Cardiac fibroblast (primary cell): ENCODE data around the genes SPATA20, WFIKKN2 and NME1.

DNA sequence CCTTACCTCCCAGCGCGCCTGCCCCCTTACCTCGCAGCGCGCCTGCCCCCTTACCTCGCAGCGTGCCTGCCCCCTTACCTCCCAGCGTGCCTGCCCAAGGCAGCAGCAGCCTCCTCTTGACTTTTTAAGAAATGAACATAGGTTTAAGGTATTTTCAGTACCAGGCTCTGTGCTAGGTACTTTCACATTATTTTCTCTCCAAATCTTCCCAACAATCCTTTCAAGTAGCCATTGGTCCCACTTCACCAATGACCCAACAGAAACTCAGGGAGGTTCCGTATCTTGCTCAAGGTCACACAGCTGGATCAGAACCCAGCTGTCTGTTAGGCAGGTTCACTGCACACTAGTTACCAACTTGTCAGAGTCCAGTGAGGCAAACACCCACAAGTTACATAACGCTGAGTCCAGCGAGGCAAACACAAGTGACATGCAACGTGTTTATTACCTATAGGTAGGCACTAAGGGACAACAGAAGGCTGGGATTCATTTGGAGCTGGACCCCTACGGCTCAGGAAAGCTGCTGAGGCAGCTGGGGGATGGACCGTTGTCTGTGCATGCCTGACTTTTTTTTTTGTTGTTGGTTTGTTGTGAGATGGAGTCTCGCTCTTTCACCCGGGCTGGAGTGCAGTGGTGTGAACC is 2.2 kb upstream of the RSAD1 start:
- RRBS = no CpG with 5 or more reads among the region's 16 CpGs

- RRBS = 2% methylated on average over 13 of the region's 45 CpGs
These were observed at the start of gene SPATA20 for GRCh38 chr17:50546737-50547563. SPATA20 (plus strand) TSS chr17:50547174.

- RRBS = no CpG with 5 or more reads among the region's 12 CpGs
These were observed 20.5 kb downstream of the ANKRD40 start for GRCh38 chr17:50687127-50687689.

GRCh38 chr17:50731501-50732011 is 12.2 kb downstream of the LUC7L3 start:
- RRBS = no CpG with 5 or more reads among the region's 4 CpGs

- RRBS = 14% methylated on average over 5 of the region's 17 CpGs
These were observed at the start of gene WFIKKN2 for GRCh38 chr17:50835443-50835967. WFIKKN2 (plus strand) TSS chr17:50835586.

GRCh38 chr17:50864595-50865910 is 1.1 kb downstream of the TOB1 start:
- RRBS = under 1% methylated on average over 23 of the region's 65 CpGs

DNA sequence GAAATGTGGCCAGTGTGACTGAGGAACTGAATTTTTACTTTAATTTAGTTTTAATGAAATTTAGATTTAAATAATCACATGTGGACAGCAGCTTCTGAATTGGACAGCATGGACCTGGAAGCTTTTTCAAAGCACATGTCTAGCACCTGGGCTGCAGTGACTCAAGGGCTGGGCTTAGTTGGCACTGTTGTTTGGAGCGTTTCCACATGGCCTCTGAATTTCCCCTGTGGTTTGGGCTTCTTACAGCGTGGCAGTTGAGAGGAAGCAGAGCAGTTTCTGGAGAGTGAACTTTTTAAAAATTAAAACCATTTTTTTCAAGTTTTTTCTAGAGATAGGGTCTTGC is 6.6 kb upstream of the TOB1 start:
- RRBS = no CpG with 5 or more reads among the region's 2 CpGs

DNA sequence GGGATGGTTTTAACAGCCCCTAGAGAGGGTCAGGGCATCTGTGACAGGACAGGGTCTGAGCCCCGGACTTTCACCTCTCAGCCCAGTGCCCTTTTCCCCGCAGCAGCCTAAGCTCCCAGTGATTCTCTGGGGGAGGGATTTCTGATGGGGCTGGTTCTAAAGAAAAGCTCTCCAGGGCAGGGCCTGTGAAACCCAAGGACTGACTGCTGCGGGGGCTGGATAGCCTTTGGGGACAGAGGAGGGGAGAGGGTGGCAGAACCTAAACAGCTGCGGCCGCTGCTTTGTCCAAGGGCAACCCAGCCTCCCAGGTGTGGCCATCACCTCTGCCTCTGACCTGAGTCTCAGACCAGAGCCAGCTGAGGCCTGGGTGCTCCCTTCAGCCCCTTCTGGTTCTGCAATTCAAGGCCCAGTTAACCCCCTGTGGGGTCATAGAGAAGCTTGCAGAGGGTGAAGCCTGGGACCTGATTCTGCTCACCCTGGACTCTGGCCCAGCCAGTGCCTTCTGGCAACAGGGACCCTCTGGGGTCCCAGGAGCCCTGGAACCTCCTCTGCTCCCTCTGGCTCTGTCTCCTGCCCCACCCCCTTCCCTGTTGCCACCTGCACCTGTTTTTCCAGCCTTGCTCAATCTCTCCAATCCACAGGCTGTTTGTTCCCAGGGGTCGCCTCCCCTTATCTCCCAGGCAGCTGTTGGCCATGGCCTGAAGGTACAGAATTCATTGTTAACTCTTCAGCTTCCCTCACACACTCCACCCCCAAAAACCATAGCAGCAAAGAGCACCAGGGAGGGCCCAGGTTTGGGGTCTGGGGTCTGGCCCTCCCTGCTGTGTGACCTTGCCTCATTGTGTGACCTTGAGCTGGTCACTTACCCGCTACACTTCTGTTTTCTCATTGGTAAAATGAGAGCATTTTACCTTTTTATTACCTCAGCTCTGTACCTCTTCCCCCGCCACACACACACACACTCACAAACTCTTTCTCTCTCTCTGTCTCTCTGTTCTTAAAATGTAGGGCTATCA is 39.1 kb upstream of the TOB1 start:
- RRBS = 68% methylated on average over 1 of the region's 8 CpGs

DNA sequence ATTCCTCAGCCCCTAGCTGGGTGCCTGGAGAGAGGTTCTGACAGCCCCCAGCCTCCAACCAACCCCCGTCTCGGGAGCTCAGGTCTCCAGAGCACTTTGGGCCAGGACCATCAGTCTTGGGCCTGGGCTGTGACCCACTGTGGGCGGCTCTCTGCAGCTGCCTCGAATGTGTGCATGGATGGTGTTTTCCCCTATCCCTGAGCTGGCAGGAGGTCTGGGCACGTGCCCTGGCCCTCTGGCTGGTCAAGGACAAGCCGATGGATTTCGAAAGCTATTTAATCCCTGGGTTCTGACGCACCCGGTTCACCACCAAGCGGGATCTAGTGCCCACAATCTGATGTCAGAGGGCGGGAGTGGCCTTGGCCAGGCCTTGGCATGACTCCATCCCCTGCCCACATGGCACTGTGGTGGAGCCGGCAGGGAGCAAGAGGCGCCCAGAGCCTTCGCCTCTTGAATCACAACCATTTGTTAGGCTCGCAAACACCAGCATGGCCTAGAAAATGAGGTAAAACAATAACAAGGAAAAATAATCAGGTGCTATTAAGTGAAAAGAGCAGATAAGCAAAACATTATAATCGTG is 69.2 kb upstream of the TOB1 start:
- RRBS = no CpG with 5 or more reads among the region's 16 CpGs

DNA sequence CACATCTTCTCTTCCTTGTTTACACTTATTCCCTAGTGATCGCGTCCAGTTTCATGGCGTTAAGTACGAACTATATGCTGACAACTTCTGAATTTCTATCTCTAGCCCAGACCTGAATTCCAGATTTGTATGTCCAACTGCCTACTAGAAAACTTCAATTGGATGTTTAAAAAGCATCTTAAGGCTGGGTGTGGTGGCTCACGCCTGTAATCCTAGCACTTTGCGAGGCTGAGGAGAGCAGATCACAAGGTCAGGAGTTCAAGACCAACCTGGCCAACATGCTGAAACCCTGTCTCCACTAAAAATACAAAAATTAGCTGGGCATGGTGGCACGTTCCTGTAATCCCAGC is 40.3 kb downstream of the SPAG9 start:
- RRBS = no CpG with 5 or more reads among the region's 7 CpGs

GRCh38 chr17:51091707-51092167 is 28.9 kb downstream of the SPAG9 start:
- RRBS = no CpG with 5 or more reads among the region's 2 CpGs

DNA sequence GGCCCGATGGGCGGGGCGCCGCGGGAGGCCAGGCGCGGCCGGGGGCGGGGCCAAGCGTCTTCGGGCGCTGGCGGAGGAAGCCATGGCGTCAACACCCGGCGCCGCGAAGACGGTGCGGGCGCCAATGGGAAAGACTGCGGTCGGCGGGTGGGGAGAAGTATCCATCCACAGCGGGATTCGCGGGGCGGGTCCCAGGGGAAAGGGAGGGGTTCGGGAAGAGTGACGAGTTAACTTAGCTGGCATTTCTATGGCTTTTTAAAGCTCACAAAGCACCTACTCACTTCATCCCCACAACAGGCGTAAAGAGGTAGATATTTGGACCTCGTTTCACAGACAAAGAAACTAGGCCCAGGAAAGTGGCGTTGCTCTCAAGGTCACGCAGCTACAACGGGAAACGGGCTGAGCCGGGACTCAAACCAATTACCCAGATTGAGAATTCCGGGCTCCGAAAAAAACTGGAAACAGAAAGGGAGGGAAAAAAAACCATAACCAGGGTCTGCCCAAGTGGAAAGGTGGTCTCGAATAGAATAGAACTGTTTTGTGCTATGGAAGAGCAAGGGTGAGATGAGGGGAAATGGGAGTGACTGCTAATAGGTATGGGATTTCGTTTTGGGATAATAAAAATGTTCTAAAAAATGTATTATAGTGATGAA is 385 bp upstream of the SPAG9 start:
- RRBS = 1% methylated on average over 15 of the region's 41 CpGs

DNA sequence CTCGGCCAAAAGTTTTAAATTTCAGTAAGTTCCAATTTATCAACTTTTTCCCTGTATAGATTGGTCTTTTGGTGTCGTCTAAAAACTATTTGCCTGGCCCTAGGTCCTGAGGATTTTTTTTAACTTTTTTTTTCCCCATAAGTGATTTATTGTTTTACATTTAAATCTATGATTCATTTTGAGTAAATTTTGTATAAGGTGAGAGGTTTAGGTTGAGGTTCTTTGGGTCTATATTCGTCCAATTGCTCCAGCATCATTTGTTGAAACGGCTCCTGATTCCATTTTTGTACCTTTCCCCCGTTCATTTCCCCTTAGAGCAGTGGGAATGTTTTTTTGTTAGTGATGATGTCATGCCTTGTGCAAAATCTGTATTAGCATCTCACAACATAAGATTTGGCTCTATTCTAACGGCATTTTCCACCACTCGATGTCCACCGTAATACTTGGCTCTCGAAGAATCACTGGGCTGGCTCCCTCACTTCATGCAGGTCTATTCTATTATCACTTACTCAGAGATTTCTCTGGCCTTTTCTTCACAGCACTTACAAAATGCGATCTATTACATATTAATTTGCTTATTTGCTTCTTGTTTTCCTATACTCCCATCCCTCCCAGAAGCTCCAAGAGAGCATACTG is 688 bp upstream of the NME1 start:
- RRBS = no CpG with 5 or more reads among the region's 10 CpGs

DNA sequence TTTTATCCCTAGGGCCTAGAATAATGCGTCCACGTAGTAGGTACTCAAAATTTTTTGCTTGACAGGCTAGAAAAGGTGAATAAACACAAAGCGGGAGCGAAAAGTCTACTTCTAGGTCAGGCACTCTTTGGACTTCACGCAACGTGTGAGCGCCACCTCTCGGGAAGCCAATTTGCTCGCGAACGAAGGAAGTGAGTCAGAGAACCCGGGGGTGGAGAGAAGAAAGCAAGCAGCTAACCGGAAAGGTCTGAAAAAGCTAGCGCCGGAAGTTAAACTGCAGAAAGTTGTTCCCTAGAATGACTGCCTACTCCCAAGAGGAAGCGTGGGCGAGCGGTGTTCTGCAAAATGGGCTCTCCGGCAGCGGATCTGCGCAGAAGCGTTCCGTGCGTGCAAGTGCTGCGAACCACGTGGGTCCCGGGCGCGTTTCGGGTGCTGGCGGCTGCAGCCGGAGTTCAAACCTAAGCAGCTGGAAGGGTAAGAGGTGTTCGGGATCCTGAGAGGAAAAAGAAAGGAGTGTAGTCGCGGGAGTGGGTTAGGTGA is at the start of gene NME1:
Gene NME1, plus strand, starts transcription at position 371 of the 540 bp plus-strand sequence.
- RRBS = 1% methylated on average over 13 of the region's 35 CpGs

GRCh38 chr17:51153729-51154600 is 606 bp downstream of the NME1 start:
- RRBS = 2% methylated on average over 4 of the region's 35 CpGs

- RRBS = no CpG with 5 or more reads among the region's 3 CpGs
These were observed 25.9 kb upstream of the HLF start for GRCh38 chr17:55238968-55239228.

GRCh38 chr17:55267338-55268516 is 3.0 kb downstream of the HLF start:
- RRBS = no CpG with 5 or more reads among the region's 14 CpGs

GRCh38 chr17:55761932-55762366 is 11.1 kb downstream of the PCTP start:
- RRBS = no CpG with 5 or more reads among the region's 5 CpGs

GRCh38 chr17:56034014-56034682 is 119.1 kb upstream of the ANKFN1 start:
- RRBS = no CpG with 5 or more reads among the region's 6 CpGs

GRCh38 chr17:56599026-56599534 is 5.6 kb downstream of the NOG start:
- RRBS = no CpG with 5 or more reads among the region's 4 CpGs